Jurkat, Clone E6-1 (cell line): ENCODE measurements around a stretch of chr2.

GRCh38 chr2:173076971-173077503 lies 1.4 kb downstream of the MAP3K20 start:
- RRBS: no CpG with 5 or more reads among the region's 10 CpGs

DNA sequence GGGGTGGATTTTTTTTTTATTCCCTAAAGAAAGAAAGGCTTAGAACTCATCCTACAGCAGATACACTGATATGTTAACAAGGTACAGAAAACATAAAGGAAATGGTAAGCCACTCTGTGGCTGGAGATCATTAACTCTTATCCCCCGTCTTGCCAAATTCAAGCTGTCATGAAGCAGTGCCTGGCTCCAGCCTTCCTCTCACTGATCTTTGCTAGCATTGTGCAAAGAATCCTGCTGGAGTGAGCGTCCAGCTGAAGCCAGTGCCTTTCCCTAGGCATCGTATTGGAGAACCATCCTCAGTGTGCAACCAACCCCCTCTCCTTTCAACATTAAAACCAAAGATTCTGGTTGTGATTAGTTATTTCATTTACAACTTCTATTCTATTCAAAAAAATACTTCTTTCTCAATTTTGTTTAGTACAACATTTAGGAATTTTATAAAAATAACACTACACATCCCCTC lies 127.3 kb upstream of the CDCA7 start:
- RRBS: no CpG with 5 or more reads among the region's 3 CpGs

GRCh38 chr2:173353986-173354208 lies 775 bp upstream of the CDCA7 start:
- RRBS: no CpG with 5 or more reads among the region's 6 CpGs

DNA sequence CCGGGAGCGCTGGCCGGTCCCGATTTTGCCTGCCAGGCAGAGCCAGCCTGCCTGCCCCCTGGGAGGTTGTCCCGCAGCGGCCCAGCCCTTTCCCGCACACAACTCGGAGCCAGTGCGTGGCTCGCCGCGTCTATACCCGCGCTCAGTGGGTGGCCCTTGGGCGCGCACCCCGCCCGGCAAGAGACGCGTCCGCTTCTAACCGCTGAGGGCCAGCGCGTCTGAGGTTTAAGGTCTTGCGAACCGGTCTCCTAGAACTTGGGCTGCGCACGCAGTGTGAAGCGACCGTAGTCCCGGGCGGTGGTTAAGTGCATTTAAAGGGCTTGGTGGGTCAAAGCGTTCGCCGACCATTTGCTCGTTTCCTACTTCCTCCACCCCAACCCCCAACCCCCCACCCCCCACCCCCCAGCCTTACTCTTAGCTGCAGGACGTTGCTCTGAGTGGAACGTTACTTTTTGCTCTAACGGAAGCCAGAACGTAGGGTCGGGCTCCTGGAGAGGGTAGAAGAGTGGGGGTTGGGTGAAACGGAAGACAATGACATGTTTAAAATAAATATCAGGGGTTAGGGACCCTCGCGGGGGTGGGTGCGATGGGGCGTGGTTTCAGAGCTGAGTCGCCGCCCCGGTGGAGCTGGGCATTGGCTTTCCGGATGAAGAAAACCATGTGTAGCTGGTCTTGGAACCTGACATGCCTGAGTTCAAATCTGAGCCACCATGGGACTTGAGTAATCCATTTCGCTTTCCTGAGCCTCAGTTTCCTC lies 792 bp downstream of the CDCA7 start:
- RRBS: 1% methylated on average over 14 of the region's 51 CpGs

- RRBS: no CpG with 5 or more reads among the region's 9 CpGs
These were observed 8.5 kb downstream of the CDCA7 start for GRCh38 chr2:173363183-173363586.

DNA sequence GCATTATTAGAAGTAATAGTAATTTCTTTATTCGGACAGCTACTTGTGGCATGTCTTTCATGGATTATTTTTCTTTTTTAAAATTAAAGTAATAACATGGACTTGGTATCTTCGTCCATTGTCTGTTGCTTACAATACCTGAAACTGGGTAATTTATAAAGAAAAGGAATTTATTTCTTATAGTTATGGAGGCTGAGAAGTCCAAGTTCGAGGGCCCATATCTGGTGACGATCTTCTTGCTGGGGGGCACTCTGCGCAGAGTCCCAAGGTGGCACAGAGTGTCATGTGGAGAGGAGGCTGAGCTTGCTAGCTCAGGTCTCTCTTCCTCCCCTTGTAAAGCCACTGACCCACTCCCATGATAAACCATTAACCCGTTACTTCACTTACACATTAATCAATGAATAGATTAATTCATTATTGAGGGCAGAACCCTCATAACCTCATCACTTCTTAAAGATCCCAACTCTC lies 24.6 kb downstream of the CDCA7 start:
- RRBS: no CpG with 5 or more reads among the region's 6 CpGs

- RRBS: no CpG with 5 or more reads among the region's 4 CpGs
These were observed 13.7 kb downstream of the SP3 start for GRCh38 chr2:173951461-173951876.

DNA sequence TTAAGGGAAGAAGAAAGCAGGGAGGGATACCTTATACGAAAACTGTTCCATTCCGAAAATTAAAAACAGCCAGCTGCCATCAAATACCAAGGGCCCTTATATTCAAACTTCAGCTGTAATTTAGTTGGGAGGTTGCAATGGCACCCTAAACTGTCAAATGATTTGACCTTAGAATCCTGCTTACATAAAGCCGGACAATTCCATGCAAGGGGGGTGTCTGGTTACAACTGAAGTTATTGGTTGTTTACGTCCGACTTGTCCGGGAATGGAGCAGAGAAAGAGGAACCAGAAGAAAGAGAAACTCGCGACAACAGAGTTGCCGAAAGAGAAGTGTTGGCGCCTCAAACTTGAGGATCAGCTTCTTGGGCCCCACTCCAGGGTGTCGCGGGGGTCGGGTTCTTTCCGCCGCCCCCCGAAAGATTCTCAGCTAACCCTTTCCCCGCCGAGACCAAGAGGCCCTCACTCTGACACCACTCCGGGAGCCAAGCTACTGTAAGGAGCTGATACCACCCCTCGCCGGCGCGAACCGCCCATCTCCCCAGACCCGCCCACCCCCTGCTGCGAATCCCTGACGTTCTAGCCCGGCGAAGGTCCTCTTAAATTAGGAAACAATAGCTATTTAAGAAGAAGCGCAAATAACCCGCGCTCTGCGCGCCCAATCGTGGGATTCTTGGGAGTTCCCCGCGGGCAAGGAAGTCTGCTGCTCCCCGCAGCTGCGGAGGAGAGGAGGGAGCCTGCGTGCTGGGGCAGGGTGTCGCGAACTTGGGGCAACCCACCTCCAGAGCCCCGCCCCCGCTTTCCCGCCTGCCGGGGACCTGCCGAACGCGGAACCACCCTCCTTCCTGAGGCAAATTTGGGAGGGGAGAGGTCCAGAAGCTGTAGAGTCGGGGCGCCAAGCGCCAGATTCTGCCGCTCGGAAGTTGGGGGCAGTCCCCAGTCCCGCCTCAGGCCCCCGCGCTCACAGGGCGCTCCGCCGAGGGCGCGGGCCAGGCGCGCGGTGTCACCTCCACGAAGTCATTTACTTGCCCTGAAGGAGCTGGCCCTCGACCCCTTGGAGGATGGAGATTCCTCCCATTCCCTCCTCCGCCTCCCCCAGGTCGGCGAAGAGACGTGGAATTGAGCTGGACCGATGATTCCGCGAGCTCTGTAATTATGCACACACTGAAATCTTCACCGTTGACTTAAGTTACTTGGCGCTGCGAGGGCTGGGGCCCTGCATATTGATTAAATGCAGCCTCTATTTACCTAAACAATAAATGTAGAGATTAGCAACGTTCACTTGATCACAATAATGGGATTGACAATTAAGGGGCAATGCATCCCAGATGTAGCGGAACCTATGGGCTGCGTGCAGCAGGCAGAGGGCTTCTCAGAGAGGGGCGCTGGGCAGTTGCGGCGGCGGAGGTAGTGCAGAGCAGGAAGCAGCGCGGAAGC lies 8.5 kb upstream of the SP9 start:
- RRBS: 31% methylated on average over 11 of the region's 86 CpGs

GRCh38 chr2:174365035-174365456 lies 30.3 kb downstream of the SP9 start:
- RRBS: no CpG with 5 or more reads among the region's 2 CpGs

- RRBS: no CpG with 5 or more reads among the region's 4 CpGs
These were observed 21.7 kb downstream of the CIR1 start for GRCh38 chr2:174373648-174374349.

- RRBS: no CpG with 5 or more reads among the region's 38 CpGs
These were observed 14.5 kb downstream of the SCRN3 start for GRCh38 chr2:174409704-174410779.

DNA sequence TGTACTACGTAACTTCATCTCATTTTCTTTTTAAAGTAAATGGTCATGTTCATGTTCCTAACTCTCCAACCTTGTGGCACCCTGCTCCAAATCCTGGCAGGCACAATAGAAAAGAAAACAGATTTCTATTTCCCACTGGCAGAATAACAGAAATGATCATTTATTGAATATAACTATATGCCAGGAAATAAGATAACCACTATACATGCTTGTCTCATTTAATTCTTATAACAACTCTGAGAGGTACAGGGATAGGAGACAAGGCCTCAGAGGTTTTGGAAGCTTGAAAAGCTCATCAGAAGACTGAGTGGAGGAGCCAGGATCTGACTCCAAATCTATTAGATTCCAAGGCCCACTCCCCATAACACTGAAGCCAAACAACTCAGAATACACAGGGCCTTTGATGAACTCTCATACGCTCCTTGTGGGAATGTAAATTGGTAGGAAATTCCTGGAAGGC lies 28.1 kb downstream of the WIPF1 start:
- RRBS: no CpG with 5 or more reads among the region's 2 CpGs

- RRBS: no CpG with 5 or more reads among the region's 11 CpGs
These were observed 11.8 kb downstream of the WIPF1 start for GRCh38 chr2:174585691-174586402.

DNA sequence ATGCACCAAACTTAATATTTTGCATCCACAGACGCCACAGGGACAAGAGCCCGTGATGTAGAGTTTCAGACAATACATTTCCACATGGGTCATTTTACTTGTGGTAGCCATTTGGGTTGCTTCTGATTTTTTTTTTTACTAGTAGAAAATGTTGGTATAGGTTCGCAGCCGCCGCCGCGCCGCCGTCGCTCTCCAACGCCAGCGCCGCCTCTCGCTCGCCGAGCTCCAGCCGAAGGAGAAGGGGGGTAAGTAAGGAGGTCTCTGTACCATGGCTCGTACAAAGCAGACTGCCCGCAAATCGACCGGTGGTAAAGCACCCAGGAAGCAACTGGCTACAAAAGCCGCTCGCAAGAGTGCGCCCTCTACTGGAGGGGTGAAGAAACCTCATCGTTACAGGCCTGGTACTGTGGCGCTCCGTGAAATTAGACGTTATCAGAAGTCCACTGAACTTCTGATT lies 44.6 kb downstream of the CHRNA1 start:
- RRBS: no CpG with 5 or more reads among the region's 28 CpGs

DNA sequence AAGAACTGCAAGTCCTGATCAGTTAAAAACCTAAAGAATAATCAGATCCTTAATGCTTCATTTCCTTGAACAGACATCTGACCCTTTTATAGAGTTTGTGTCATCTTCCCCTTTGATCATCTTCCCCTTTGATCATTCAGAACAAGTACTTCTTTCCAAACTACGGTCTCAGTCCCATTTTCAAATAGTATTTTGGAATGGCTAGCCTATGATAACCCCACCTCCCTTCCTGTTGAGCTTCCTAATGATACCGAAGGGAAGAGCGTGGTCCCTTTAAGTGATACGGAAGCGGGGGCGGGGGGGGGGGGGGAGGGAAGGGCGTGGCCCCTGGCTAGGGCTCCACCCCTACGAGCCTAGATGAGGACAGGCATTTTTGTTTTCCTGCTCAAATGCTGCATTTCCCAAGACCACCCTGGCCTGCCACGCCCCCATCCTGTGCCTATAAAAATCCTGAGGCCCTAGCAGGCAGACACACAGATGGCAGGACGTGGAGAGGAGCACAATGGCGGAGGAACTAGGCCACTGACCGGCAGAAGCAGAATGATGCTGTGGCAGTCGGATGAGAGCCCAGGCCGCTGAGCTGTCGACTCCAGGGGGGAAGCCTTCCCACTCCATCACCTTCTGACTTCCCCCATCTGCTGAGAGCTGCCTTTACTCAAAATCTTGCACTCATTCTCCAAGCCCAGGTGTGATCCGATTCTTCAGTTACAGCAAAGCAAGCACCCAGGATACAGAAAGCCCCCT lies 24.2 kb upstream of the CHRNA1 start:
- RRBS: no CpG with 5 or more reads among the region's 16 CpGs

DNA sequence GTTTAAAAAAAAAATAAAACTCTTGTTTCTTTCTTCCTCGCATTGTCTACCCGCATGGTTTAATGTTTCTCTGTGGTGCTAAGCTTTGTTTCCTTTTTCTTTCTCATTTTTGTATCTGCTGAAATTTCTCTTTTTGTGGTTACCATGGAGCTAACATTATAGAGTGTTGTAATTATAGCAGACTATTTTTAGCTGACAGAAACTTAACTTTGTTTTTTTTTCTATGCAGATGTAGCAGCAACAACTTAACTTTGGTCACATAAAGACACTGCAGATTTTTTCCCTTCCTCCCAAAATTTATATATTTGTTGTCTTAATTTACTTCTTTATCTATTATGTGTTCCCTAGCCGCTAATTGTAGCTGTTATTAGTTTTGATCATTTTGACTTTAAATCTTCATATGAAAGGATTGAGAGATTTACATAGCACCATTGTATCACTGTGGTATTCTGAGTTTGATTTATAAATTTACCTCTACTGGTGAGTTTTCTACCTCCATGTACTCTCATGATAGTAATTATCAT lies 43.2 kb upstream of the CHN1 start:
- RRBS: no CpG with 5 or more reads among the region's 3 CpGs

DNA sequence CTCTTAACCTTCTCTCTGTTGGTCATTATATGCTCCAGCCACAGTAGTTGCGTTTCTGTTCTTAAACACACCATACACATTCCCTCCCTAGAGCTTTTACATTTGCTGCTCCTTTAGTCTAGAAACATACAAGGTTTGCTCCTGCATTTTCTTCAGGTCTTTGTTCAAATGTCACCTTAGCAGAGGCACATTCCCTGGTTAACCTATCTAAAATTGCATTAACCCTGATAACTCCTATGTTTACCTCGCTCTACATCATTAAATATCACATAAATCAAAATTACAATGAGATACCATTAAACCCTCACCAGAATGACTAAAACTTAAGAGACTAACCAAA lies 40.4 kb downstream of the ATF2 start:
- RRBS: no CpG with 5 or more reads among the region's 2 CpGs

GRCh38 chr2:175167040-175167269 lies 1.0 kb downstream of the ATF2 start:
- RRBS: no CpG with 5 or more reads among the region's 5 CpGs

DNA sequence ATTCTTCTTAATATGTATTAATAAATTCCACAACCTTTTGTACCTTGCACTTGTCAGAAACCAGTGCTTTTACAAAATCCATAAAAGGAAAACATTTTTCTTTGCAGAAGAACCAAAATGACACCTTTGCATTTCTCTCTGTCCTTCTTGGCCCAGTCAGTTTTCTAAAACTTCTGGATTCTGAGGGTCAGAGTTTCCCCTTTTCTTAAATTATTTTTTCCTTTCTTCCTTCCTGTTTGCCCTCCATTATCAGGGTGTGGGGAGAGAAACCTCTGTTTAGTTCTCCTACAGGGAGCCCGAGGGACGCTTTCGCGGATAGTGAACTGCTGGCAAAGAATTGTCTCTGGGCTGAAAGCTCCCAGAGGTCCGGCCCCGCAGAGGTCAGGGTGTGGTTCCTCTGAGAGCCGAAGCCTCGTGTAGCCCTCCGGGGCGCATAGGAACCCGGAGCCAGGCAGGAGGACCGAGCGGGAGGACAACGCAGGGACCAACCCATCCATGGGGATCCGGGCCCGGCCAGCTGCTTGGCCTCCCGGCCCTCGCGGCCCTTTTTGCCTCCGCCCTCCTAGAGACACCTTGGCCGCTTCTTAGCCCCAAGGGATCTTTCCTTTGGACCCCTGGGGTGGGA lies 833 bp upstream of the HOXD10 start:
- RRBS: 49% methylated on average over 10 of the region's 21 CpGs

DNA sequence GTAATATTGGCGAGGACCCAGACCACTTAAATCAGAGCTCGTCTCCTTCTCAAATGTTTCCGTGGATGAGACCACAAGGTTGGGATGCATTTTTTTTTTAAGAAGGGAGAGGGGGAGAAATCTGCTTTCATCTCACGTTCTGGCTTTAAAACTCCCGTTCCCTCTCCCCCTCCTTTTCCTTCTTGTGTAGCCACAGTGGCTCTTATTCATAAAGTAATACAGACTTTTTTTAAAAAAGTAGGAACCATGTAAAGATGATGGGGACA lies 1.3 kb downstream of the HOXD8 start:
- RRBS: no CpG with 5 or more reads among the region's 5 CpGs